Mesenchymal stem cell of adipose (primary cell): ENCODE results near the genes LEFTY1, PYCR2 and H3-3A.

- CAGE, long polyA plus RNA = no peak
Measured at GRCh38 chr1:224223711-224224279, 40.8 kb downstream of the DEGS1 start.

- CAGE, long polyA plus RNA = no peak
Measured at GRCh38 chr1:224394642-224394998, 37.9 kb downstream of the CNIH4 start.

GRCh38 chr1:224422863-224423102 lies 11.8 kb downstream of the WDR26 start:
- CAGE, long polyA plus RNA = no peak

- CAGE, long polyA plus RNA = no peak
Measured at GRCh38 chr1:224424402-224425317, 9.9 kb downstream of the WDR26 start.

DNA sequence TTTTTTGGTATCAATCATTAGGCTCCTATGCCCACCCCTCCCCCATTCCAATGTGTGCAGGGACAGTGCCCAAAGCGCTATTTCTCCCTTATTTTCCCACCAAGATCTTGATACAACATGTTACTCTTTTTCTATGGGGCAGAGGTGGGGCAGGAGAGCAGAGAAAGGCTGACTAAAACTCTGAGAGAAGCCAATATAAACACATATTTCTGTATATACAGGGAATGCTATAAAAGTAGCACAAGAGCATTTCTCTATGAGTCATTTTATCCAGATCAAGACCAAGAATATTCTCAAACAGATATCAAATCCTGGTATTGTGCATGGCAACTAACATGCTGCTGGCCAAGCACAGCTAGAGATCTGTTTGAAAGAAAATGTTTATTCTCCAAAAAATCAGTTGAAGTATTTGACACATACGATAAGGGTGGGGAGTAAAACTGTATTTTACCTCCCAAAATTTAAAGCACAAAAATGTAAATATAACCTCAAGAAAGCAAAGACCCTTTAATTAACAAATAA lies 7.2 kb downstream of the WDR26 start:
- CAGE, long polyA plus RNA = no peak

DNA sequence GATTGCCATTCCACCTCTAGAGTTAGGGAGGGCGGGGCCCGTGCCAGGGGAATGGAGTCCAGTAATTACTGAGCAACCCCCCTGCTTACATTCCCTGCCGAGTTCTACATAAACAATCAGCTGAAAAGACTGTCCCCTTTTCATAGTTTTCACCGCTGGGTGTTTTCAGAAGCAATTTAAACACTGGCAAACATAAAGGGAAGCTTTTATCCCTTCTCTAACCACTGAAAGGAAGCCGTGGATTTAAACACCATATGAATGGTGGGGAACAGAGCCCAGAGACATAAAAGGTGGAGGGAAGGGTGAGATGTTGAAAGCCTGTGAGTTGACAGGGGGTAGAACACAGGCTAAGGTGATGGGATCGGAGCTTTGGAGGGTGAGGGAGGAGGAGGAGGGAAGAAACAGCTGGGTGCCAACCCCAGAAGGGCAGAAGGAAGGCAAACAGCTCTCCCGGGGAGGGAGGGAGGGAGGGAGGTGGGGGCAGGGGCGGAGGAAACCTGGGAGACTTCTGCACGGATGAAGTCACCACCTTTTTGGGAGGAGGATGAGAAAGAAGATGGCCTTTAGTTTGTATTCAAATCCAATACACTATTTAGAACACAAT lies 68.1 kb upstream of the WDR26 start:
- CAGE, long polyA plus RNA = no peak

DNA sequence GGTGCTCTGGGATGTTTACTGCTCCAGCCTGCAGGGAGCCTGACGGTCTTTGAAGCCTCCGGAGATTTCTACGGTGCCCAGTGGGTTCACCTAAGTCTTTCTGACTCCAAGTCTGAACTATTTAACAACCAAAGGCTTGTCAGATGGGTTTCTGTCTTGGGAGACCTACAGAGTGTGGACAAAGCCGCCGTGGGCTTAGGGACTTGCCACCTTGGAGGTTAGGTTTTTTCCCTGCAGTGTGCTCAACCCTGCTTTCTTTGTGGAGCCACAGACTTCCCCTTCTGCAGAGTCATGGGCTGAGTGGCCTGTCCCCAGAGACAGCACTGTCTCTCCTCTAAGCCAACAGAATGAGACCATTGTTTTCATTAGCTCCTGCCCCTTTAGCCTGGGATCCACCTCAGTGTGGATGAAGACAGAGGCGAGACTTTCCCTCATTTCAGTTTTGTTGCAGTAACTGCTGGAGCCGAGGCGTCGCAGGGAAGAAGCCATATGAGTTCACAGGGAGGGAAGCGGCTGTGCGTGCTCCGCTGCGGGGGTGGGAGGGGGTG lies 120.6 kb downstream of the CNIH3 start:
- CAGE, long polyA plus RNA = no peak

- CAGE, long polyA plus RNA = no peak
Measured at GRCh38 chr1:225428505-225429217, 823 bp upstream of the LBR start.

GRCh38 chr1:225477891-225478324 lies 50.1 kb upstream of the LBR start:
- CAGE, long polyA plus RNA = no peak

DNA sequence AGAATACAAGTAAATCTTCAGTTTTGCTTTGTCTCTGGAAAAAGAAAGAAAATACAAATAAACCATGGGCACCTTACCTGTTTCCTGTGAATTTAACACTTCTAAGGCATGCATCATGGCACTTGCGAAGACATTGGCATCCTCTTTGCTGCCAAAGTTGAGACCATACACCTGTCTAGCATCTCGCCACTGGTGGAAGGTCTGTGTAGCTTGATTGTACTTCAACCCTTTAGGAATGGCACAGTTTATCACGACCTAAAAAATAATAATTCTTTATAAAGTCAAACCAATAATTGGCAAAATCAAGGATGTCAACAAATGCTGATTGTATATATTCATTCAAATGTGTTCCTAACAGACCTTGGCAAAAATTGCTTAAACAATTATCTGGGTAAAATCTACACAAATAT lies 98.1 kb downstream of the ENAH start:
- CAGE, long polyA plus RNA = no peak

DNA sequence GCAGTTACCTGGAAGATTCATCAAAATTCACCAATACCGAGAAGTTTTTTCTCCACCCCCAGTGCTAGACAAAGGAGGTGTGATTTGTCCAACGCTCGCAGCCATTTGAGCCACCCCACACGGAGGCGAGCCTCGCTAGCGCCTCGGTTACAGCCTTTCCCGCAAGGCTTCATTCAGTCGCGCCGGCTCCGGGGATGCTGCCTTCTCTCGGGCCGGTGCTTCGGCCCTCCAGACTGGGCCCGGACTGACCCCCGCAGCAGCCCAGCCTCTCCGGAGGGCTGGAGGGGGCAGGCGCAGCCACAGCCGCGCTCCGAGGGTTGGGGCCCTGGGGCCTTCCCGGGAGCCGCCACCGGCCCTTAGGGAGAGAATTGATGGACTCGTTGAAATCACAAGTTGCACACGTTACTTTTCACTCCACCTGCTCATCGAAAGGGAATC lies 24.4 kb upstream of the ENAH start:
- CAGE, long polyA plus RNA = no peak

GRCh38 chr1:225789081-225789979 lies 11.7 kb downstream of the SRP9 start:
- CAGE, long polyA plus RNA = no peak

DNA sequence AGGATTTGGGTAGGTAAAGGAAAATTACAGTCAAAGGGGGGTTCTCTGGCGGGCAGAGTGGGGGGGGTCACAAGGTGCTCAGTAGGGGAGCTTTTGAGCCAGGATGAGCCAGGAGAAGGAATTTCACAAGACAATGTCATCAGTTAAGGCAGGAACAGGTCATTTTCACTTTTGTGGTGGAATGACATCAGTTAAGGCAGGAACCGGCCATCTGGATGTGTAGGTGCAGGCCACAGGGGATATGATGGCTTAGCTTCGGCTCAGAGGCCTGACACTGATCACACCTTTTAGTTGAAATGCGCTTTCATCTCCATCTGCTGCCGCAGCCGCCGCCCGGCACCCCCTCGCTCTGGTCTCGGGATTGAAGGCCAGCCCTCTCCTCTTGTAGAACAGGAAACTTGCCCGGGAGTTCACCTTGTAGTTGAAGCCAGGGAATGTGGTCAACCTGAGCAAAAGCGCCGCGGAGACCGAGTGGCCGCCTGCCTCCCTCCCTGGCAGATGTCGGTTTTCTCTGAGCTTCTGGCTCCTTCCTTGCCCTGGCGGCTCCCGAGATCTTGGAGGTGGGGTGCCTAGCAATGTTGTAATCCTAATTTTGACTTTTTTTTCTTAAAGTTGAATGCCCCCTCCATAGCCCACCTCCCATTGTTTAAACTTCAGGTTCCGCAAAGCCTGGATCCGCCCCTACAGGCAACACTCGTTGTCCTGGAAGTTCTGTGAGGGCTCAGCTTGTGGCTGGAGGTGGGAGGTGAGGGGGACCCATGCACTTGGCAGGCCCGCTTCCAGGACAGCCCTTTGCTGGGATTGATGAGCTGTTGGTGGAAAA lies 994 bp downstream of the EPHX1 start:
- CAGE, long polyA plus RNA = no peak

- CAGE, long polyA plus RNA = no peak
Measured at GRCh38 chr1:225888799-225889595, at the start of gene LEFTY1. TSS of gene LEFTY1 (minus strand) at chr1:225889146.

DNA sequence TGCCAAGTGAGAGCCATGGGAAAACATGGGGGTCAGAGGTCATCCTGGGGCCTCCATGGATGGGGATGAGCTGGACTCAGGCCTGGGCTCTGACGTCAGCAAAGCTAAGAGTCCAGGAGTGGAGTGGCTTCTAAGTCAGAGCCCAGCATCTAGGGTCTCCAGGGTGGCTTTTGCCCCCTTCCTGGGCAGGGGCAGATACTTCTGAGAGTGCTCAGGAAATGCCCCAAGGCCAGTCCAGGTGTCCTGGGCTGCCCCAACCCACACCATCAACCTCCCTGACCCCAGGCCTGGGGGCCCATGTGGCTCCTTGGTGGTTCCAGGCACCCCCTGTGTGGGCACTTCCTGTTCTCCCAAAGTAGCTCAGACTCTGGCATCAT lies 1.8 kb upstream of the LEFTY1 start:
- CAGE, long polyA plus RNA = no peak

DNA sequence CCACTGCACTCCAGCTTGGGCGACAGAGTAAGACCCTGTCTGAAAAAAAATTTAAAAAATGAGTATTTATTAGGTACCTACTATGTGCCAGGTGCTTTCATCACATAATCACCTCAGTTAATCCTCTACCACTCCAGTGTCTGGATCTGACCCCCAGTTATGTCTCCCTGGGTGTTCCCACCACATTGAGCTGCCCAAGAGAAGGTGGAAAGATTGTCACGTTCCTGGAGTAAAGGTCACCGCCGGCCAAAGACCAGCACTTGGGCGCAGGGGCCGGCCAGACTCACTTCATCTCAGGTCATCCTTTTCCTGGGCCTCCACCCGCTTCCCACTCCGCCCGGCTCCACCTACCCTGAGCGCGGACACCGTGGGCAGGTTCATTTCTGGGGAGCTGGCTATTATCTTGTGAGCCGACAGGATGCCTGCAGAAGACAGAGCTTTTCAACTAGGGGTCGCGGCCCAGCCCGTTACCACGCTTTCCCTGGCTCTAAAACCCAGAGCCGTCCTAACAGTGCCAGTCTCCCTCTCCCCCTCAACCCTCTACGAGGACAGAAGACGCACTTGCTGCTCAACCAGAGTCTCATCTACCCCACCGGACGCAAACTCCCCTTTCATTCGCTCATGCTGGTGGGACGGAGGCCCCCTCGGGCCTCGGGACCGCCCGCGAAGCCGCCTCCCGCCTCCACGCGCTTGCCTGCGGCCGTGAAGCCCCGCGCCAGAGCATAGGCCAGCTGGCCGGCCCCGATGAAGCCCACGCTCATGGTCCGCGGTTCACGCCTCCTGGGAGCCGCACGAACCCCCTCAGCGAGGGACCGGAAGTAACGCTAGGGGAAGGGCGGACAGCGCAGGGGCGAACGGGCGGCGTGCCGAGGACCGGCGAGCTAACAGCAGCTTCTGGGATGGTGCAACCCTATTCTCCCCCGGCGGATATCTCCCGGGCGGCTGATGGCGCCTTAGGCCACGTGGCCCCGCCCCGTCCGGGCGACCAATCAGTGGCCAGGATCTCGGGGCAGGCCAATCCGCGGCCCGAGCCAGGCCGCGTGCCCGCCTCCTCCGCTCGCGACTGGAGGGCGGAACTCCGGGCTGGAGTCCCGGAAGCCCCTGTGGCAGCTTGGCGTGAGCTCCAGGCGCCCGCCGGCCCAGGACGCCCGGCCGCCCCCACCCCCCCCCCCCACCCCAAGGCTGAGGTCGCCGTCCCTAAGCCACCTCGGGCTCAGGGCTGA lies at the start of gene PYCR2:
PYCR2 (minus strand) TSS at position 901 of the 1,223 bp plus-strand sequence.
- CAGE, long polyA plus RNA = no peak

GRCh38 chr1:225987819-225988555 lies 11.2 kb downstream of the SDE2 start:
- CAGE, long polyA plus RNA = no peak

- CAGE, long polyA plus RNA = no peak
Measured at GRCh38 chr1:226000743-226001164, 1.6 kb upstream of the SDE2 start.

- CAGE, long polyA plus RNA = no peak
Measured at GRCh38 chr1:226061320-226061740, 1.2 kb upstream of the H3-3A start.

DNA sequence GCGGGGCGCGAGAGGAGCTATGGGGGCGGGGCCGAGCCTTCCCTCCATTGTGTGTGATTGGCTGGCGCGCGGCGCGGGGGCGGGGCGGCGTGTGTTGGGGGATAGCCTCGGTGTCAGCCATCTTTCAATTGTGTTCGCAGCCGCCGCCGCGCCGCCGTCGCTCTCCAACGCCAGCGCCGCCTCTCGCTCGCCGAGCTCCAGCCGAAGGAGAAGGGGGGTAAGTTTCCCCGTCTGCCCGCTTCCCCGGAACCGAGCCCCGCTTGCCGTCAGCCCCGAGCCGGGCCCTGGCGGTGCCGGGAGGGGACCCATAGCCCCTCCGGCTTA lies at the start of gene H3-3A:
H3-3A (plus strand) TSS at position 122 of the 324 bp plus-strand sequence.
- CAGE, long polyA plus RNA = no peak